Peyer's patch (tissue), 4 donors: Measurements from ENCODE around the gene SMIM21.

- PRO-cap = unidirectional peak, plus-strand start at chr18:74868671
- RAMPAGE, long total RNA, 4 experiments = no peak in any of the 4 experiments
Measured at GRCh38 chr18:74868456-74868829, 270.8 kb downstream of the ZNF407 start.

DNA sequence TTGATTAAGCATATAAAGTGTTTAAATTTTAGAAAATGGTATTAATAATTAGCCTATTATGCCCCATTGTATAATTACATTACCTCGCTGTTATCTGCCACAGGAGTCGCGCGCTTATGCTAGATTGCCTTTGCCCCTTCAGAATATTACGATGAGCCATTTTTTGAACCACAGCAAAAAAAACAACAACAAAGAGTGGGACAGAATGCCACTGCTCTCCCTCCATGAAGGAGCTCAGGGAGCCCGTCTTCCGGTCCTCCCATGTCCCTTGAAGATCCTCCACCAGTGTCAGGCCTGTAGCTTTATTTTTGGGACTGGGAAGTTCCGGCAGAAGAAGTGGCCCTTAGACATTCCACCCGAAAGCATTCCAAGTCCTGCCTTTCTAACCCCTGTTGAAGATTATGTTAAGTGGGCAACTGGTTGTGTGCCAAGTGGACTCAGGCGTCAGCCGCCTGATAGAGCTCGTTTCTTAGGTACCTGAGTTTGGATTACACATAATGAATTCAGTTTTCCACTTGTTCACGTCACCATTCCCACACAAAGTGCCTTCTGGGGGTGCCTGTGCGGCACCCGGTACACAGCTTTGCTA, 156.6 kb downstream of the PTGR3 start:
- PRO-cap = no peak
- RAMPAGE, long total RNA, 4 experiments = no peak in any of the 4 experiments

GRCh38 chr18:75053040-75053524, 155.9 kb downstream of the PTGR3 start:
- PRO-cap = no peak
- RAMPAGE, long total RNA, 4 experiments = no peak in any of the 4 experiments

GRCh38 chr18:75207306-75207879, 1.5 kb downstream of the PTGR3 start:
- PRO-cap = no peak
- RAMPAGE, long total RNA, 4 experiments = no peak in any of the 4 experiments

GRCh38 chr18:75427429-75428065, at the start of gene SMIM21:
SMIM21 (minus strand) TSS chr18:75427703.
- PRO-cap = no peak
- RAMPAGE, long total RNA, 4 experiments = no peak in any of the 4 experiments

GRCh38 chr18:75655096-75655345, 227.5 kb upstream of the SMIM21 start:
- PRO-cap = no peak
- RAMPAGE, long total RNA, 4 experiments = no peak in any of the 4 experiments

- PRO-cap = no peak
- RAMPAGE, long total RNA, 4 experiments = no peak in any of the 4 experiments
Measured at GRCh38 chr18:75916012-75916731, 488.7 kb upstream of the SMIM21 start.

GRCh38 chr18:76451783-76452348, 43.2 kb downstream of the ZNF516 start:
- PRO-cap = no peak
- RAMPAGE, long total RNA, 4 experiments = no peak in any of the 4 experiments

GRCh38 chr18:76459167-76459652, 35.8 kb downstream of the ZNF516 start:
- PRO-cap = no peak
- RAMPAGE, long total RNA, 4 experiments = no peak in any of the 4 experiments

DNA sequence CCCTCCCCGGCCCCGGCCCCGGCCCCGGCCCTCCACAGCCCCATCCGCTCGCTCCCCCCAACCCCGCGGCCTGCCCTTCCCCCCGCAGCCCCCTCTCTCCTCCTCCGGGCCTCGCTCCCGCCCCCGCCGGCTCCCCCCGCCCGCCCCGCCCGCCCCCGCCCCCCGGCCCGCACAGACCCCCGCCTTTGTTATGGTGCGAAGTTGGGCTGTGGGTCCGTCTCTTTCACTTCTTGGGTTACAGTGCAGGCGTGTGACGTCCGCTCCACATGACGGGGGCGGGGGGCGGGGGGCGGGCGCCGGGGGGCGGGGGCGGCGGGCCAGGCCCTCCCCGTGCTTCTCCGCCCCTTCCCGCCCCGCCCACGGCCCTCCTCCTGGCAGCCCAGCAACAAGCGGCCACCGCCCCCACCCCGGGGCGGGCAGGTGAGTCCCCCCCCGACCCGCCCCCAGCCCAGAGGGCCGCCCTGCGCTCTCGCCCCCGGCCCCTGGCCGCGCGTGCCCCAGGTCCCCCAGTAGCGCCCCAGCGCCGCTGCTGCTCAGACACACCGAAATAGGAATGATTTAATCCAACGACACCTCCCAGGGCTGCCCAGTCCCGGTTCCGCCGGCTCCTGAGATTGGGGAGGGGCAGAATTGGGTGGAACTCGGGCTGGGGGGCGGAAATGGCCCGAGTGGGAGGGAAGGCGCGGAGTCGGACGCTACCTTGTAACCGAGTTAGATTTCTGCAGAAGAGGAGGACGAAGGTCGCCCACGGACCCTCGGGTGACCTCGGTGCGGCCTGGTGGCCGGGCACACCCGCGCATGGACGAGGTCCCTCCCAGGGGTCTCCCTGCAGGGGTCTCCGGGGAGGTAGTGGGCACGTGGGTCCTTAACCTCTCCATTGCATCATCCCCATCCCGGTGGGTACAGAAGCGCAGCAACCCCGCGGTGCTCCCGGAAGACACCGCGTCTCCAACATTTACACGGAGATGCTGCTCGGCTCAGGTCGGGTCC, 3.5 kb downstream of the ZNF516 start:
- PRO-cap = bidirectional peak, plus-strand start at position 566 of the sequence, minus-strand start at position 237 of the sequence; bidirectional peak, plus-strand start at position 714 of the sequence, minus-strand start at position 610 of the sequence
- RAMPAGE, long total RNA, 4 experiments = start-site peak on the plus strand in 2 of 4 experiments, centred at positions 364 to 373 of the sequence, 12 to 14 reads per replicate; start-site peak on the minus strand in 2 of 4 experiments, centred at positions 236 to 420 of the sequence, 15 reads per replicate

DNA sequence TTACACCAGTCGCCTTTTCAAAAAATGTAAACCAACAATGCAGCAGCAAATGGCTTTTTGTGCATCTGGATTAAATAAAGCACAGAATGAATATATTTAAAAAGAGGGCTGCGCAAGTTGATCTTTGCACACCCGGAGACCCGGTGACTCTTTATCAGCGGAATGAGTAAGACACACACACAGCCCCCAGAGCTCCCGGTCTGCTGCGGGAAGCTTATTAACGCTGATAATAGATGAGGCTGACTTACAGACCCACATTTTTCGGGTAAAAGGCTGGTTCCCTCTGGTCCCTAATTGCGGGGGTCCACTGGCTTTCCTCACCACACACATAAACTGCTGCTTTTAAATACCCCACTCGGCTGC, 1.2 kb downstream of the ZNF516 start:
- PRO-cap = unidirectional peak, plus-strand start at position 154 of the sequence
- RAMPAGE, long total RNA, 4 experiments = no peak in any of the 4 experiments

GRCh38 chr18:76521706-76522785, 27.0 kb upstream of the ZNF516 start:
- PRO-cap = no peak
- RAMPAGE, long total RNA, 4 experiments = no peak in any of the 4 experiments

GRCh38 chr18:76573263-76573811, 78.3 kb upstream of the ZNF516 start:
- PRO-cap = no peak
- RAMPAGE, long total RNA, 4 experiments = no peak in any of the 4 experiments

DNA sequence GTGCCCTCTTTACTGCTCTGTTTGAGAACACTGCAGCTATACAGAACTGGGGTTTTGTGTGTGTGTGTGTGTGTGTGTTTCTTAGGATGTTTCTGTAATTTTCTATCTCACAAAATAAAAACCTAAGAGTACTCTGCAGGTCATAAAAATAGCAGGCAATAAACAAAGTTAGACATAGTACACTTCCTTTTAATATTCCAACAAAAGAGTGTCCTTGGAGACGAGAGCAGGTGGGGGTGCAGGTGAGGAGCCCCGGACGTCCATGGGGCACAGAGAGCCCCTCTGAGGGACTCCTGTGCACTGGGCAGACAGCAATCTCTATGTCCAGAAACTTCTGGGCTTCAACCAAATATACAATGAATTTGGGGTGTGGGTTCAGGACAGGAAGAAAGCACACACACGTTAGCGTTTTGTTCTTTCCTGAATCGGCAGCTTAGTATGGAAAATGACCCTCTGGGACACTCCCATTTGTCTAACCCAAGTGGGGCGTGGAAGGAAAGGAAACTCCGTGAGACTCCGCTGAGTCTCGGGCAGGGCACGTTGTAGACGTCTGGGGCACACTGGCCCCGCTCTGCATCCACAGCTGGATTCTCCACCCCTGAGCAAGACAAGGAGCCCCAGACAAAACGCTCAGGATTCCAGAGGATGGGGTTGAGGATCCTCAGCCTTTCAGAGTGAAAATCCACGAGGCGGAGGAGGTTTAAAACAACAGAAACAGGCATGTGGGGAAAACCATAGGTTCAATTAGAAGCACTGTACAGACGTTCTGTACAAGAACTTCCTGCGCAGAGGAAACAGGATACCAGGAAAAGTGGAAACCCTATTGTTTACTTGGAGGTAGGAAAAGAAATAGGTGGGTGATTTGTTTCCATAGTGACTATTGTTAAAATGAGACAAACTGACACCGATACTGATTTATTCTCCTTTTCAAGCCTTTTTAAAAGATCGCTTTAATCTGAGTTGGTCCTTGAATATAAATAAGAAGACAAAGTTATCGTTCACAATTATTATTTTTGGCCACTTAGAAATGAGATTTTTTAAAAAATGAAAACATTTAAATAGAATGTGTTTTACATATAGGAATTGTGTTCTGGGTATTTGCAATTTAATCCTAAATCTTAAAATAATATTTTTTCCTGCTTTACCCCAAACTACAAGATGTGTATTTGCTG, 125.0 kb upstream of the ZNF236 start:
- PRO-cap = no peak
- RAMPAGE, long total RNA, 4 experiments = no peak in any of the 4 experiments

- PRO-cap = no peak
- RAMPAGE, long total RNA, 4 experiments = no peak in any of the 4 experiments
Measured at GRCh38 chr18:76771414-76772047, 50.8 kb upstream of the ZNF236 start.

DNA sequence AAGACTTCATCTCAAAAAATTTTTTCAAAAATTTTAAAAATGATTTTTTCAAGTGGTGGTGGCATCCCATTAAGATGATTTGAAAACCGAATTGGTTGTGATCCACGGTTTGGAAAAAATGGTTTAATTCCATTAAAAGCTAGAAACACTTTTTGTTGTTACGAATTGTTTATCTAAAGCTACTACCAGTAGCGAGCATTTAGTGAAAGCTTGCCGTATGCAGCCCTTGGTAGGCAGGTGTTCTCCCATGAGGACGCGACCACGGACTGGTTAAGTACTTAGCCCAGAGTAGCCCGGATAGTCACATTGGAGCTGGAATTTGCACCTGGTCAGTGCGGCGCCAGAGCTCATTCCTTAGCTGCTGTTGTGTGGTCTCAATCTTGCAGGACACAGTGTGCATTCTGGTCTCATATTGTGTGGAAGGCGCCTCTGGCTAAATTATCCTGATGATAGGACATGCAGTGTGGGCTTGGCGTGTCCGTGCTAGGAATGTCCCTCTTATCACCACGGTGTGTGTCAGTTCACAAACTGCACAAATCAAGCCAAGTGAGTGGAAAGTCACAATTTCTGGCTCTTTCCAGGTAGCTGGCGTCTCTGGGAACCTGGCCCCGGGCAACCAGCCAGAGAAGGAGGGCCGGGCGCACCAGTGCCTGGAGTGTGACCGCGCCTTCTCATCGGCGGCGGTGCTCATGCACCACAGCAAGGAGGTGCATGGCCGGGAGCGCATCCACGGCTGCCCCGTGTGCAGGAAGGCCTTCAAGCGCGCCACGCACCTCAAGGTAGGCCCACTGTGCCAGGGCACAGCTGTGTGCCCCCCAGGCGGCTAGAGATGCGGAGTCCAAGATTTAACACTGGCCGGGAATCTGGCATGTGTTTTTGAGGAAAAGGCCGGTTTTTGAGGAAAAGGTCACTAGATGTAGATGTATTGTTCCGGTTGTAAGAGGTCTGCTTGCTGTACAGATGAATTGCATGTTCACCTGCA, 133.3 kb downstream of the ZNF236 start:
- PRO-cap = no peak
- RAMPAGE, long total RNA, 4 experiments = no peak in any of the 4 experiments

DNA sequence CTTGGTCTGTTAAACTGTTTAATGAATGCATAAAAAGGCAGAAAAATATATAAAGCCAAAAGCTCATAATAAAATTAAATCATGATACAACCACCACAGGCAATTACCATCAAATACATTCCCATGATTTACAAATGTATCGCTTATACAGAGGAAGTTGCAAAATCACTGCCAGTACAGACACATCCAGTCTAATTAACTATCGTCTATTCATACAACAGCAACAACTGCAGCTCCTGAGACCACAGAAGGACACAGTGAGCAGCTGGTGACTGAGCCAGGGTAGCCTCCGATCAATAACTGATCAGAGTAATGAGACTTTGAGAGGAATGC, 119.8 kb downstream of the MBP start:
- PRO-cap = no peak
- RAMPAGE, long total RNA, 4 experiments = no peak in any of the 4 experiments

GRCh38 chr18:77103978-77104632, 28.5 kb downstream of the MBP start:
- PRO-cap = no peak
- RAMPAGE, long total RNA, 4 experiments = no peak in any of the 4 experiments

DNA sequence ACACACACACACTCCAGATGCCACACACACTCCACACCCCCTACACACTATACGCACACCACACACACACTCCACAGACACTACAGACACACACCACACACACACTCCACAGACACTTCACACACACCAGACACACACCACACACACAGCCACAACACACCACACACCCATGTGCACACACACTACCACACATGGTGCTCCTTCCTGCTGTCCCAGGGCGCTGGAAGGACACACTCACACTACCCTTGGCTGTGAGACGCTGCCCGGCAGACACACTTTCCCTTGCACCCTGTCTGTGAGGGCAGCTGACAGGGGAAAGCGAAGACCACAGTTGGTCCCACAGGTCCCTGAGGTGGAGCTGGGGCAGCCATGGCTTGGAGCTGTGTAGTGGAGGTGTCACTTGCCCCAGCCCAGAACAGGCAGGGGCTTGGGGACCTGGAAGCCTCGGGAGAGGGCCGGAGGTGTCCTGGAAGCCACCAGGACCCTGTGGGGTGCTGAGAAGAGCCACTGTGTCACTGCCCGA, 13.8 kb downstream of the MBP start:
- PRO-cap = no peak
- RAMPAGE, long total RNA, 4 experiments = no peak in any of the 4 experiments

DNA sequence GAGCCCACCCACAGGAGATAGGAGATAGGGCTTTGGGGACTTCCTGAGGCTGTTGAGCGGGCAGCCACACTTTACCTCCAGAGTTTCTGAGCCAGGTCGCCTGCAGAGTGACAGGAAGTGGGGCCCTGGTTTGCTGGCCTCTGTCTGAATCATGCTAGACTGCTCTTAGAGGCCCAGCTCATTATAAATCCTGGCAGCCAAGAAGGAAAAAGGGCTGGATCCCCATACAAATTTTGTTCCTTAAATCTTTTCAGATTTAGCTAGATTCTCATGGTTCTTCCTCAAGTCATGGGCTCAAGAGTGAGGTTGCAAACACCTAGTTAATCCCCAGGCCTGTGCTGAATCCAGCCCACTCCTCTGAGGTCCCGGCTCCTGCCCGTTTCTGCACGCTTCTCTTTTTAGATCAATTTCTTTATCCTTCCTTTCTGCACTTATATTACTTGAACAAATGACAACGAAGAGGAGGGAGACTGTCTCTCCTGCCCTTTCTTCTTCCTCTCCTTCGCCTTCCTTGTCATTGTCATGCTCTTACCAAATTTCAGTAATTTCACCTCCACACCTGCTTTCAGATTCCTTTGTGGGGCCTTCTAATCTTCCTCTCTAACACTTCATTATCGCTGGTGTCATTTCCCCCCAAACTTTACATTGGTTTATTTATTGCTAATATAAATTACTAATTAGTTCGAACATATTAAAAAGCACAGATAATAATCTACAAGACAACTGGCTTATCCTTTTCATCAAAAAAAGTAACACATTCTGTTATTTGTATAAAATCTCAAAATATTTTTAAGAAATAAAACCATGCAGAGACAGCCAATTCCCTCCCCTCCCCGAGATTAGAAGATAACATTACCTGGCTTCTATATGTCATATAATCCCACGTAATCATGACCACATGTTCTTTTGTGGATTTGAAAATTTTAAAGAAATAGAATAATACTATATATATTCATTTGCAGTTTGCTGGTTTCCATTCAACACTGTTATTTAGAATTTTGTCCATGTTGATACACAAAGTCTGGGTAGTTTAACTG, 7.6 kb downstream of the MBP start:
- PRO-cap = no peak
- RAMPAGE, long total RNA, 4 experiments = no peak in any of the 4 experiments